ENCODE results near the gene BRAT1.

- RRBS: no CpG with 5 or more reads among the region's 11 CpGs
Measured at GRCh38 chr7:1944331-1944622, 274.2 kb downstream of the ELFN1 start.

- RRBS: no CpG with 5 or more reads among the region's 15 CpGs
Measured at GRCh38 chr7:2071939-2072414, 160.8 kb downstream of the MAD1L1 start.

GRCh38 chr7:2112543-2113135 lies 120.1 kb downstream of the MAD1L1 start:
- RRBS: no CpG with 5 or more reads among the region's 19 CpGs

DNA sequence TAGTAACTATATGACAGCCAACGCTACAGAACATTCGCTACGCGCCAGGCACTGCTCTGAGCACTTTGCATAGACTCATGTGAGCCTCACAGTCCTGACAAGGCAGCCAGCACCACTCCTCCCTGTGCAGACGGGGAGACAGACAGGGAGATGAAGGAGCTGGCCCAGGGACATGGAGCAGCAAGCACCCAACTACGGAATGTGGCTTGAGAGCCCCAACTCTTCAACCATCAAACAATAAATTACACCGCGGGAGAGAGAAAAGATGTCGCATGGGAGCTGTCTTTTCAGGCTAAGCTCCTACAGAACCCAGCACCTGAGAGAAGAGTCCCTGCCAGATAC lies 18.7 kb downstream of the MAD1L1 start:
- RRBS: no CpG with 5 or more reads among the region's 9 CpGs

- RRBS: no CpG with 5 or more reads among the region's 26 CpGs
Measured at GRCh38 chr7:2368628-2369713, 14.3 kb downstream of the EIF3B start.

- RRBS: no CpG with 5 or more reads among the region's 13 CpGs
Measured at GRCh38 chr7:2375616-2376310, 21.1 kb downstream of the EIF3B start.

- RRBS: no CpG with 5 or more reads among the region's 6 CpGs
Measured at GRCh38 chr7:2469437-2469853, 6.8 kb downstream of the GRIFIN start.

DNA sequence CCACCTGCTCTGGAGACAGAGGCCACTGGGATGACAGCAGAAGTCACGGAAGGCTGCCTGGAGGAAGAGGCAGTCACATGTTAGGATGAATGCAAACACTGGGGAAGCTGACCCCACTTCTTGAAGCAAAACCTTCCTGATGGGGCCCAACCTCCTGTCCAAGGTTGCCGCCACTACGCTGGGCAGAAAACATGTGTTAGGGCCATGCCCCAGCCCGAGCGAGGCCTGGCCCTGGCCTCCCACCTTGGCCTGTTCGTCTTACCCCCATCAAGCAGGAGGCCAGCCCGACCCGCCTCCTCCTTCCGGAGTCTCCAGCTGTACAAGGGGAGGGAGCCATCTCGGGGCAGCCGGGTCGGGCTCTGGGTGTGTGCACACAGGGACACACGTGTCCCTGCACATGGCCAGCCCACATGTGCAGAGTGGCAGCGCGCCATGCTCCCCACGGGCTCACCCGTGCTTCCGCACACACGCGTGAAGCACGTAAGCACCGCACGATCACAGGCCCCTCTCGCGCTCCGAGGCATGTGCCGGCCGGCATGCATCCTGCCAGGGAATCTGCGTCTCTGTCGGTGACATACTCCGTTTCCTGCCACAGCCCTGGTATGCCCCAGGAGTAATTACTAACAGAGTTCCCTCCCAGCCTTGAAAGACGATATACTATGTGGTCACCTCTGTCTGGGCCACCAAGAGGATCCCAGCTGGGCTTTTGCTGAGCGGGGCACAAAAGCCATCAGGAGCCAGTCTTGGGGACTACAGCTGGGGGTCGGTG lies 11.3 kb upstream of the LFNG start:
- RRBS: 96% methylated on average over 5 of the region's 34 CpGs

GRCh38 chr7:2511187-2511967 lies 8.2 kb upstream of the LFNG start:
- RRBS: 92% methylated on average over 6 of the region's 23 CpGs

DNA sequence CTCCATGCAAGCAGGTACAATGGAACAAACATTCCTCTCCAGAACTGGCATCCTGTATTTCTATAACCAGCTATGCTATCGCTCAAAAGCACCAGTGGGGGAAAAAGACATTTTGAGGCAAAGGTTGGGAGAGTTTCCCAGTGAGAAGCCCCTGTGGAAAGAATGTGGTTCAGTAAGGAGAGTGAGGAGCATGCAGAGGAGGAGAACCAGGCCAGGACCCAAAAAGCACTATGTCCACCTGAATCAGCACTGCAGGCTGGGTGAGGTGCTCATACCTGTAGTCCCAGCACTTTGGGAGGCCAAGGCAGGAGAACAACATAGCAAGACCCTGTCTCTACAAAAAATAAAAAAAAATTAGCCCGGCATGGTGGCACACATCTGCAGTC lies 7.2 kb downstream of the BRAT1 start:
- RRBS: no CpG with 5 or more reads among the region's 2 CpGs

- RRBS: 1% methylated on average over 38 of the region's 85 CpGs
Measured at GRCh38 chr7:2554991-2556088, at the start of gene BRAT1. BRAT1 (minus strand) TSS chr7:2555524.

DNA sequence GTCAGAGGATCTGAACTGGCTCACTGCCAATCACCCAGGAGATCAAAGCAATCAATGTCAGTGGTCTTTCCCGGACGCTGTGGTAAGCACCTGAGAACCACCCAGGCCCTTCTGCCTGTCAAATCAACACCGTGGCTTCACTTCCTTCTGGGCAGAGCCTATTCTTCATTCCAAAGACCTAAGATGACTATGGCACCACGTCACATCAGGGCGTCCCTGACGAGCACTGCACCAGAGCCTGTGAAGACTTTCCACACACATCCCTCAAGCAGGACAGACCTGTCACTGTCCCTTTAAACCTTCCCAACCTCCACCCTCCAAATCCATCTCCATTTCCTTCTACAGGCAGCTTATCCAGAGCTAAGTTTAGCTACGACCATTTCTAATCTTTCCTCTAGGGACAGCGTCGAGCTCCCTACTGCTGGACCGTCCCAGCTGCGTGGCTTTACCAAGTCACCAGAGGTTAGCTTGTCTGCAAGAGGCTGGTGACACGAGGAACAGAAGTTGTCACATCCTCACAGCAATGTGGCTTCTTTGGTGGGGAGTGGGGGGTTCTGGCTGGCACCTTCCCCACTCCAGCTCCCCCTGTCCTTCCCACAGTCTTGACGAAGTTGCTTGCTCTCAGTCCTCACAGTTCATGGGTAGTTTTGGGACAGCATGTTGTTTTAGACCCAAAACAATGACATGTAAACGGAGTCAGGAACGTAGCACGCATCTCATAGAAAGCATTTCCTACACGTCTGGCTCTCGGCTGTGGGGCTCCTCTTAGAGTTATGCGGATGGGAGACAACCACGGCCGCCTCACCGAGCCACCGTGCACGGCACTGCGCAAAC lies 72.6 kb downstream of the AMZ1 start:
- RRBS: no CpG with 5 or more reads among the region's 25 CpGs

- RRBS: no CpG with 5 or more reads among the region's 11 CpGs
Measured at GRCh38 chr7:2792045-2792637, 52.0 kb downstream of the GNA12 start.

- RRBS: no CpG with 5 or more reads among the region's 8 CpGs
Measured at GRCh38 chr7:3062798-3063724, 19.4 kb upstream of the CARD11 start.

- RRBS: no CpG with 5 or more reads among the region's 3 CpGs
Measured at GRCh38 chr7:3106391-3106966, 62.8 kb upstream of the CARD11 start.

- RRBS: no CpG with 5 or more reads among the region's 7 CpGs
Measured at GRCh38 chr7:3243015-3243625, 57.9 kb upstream of the SDK1 start.

- RRBS: no CpG with 5 or more reads among the region's 3 CpGs
Measured at GRCh38 chr7:3337537-3338054, 36.5 kb downstream of the SDK1 start.

GRCh38 chr7:3518745-3519187 lies 217.7 kb downstream of the SDK1 start:
- RRBS: no CpG with 5 or more reads among the region's 1 CpG

DNA sequence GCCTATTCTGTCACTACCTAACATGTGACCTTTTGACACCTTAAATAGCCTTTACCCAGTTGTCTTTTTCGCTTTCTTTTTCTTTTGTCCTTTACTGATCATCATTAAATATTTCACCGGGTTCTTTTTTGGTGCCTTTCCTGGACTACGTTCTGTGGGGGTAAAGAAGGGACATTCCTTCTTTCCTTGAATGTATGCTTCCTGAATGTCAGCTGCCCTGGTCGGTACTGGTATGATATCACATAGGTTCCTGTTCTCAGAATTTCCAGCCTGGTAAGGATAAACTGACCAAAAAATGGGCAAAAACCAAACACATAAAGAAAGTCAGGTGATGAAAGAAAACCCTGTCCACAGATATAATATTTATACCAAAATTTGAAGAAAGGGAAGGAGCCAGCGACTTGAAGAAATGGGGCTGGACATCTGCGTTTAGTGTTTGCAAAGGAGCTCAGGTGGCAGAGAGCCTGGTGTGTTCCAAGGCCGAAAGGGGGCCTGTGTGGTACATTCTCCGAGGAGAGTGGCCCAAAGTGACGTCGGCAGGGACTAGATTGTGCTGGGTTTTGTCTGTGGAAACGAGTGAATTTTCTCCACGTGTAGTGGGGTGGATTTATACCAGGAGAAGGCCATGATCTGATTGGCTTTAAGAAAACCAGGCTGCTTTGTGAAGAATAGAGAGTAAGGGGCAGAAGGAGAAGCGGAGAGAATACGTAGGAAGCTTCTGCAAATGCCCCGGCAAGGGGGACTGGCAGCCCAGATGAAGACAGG lies 358.2 kb downstream of the SDK1 start:
- RRBS: no CpG with 5 or more reads among the region's 15 CpGs

GRCh38 chr7:3861706-3862160 lies 560.7 kb downstream of the SDK1 start:
- RRBS: no CpG with 5 or more reads among the region's 5 CpGs